ENCODE measurements around the gene FDX1.

GRCh38 chr11:108122152-108122701 is 860 bp downstream of the ACAT1 start:
- PRO-cap: no peak
- RAMPAGE, long total RNA, 3 experiments: no peak in any of the 3 experiments

DNA sequence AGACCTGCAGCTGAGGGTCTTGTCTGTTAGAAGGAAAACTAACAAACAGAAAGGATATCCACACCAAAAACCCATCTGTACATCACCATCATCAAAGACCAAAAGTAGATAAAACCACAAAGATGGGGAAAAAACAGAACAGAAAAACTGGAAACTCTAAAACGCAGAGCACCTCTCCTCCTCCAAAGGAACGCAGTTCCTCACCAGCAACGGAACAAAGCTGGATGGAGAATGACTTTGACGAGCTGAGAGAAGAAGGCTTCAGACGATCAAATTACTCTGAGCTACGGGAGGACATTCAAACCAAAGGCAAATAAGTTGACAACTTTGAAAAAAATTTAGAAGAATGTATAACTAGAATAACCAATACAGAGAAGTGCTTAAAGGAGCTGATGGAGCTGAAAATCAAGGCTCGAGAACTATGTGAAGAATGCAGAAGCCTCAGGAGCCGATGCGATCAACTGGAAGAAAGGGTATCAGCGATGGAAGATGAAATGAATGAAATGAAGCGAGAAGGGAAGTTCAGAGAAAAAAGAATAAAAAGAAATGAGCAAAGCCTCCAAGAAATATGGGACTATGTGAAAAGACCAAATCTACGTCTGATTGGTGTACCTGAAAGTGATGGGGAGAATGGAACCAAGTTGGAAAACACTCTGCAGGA is 109.5 kb downstream of the C11orf65 start:
- PRO-cap: no peak
- RAMPAGE, long total RNA, 3 experiments: no peak in any of the 3 experiments

- PRO-cap: bidirectional peak, plus-strand start at chr11:108497844, minus-strand start at chr11:108497639
- RAMPAGE, long total RNA, 3 experiments: no peak in any of the 3 experiments
Observed at GRCh38 chr11:108497295-108497956, 758 bp downstream of the POGLUT3 start.

DNA sequence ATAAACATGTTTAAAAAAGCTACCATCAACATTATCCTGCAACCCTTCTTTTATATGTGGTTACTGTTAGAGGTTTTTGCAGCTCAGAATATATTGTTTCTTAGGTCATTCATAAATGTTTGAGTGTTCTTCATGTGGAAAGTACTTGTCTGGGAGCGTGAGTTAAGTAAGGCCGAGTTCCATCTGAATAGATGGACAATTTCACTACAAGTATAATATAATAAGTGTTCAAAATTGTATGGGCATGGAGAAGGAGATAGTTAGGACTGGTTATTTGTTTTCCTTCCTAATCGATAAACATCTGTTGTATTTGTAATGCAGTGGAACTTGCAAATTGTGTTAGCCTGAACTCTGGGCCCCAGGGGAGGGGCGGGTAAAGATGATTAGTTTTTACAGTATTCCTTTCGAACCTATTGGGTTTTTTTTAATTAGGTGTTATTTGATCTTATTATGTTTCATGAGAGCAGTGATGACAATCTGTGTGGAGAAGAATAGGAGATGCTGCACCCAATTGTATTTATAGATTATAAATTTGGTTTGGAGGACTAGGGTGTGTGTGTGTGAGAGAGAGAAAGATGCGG is 145.2 kb downstream of the DDX10 start:
- PRO-cap: no peak
- RAMPAGE, long total RNA, 3 experiments: no peak in any of the 3 experiments

GRCh38 chr11:108836173-108836432 is 171.2 kb downstream of the DDX10 start:
- PRO-cap: no peak
- RAMPAGE, long total RNA, 3 experiments: no peak in any of the 3 experiments

- PRO-cap: no peak
- RAMPAGE, long total RNA, 3 experiments: no peak in any of the 3 experiments
Observed at GRCh38 chr11:108857434-108857777, 192.5 kb downstream of the DDX10 start.

GRCh38 chr11:110087773-110088628 is 5.2 kb upstream of the ZC3H12C start:
- PRO-cap: no peak
- RAMPAGE, long total RNA, 3 experiments: no peak in any of the 3 experiments

DNA sequence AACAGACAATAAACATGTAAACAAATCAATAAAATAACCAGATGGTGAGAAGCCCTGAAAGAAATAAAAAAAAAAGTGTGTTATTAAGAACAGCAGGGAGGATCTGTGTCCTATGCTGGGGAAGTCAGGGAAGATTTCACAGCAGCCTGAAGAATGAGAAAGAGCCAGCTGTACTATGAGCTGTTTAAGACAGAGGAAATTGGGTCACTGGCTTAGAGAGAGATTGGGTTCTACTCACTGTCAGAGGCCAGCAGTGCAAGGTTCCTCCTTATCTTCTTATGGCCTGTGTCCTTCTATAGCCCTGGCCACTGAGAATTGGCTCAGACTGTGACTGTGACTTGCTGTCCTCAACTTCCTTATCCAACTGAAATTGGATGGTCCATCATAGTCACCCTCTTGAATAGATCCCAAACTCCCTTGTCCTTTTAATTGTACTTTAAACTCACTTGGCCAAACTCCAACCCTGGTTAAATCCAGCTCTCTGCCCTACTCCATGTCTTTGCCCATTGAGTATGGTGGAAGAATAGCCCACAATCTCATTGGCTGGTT is 54.8 kb upstream of the FDX1 start:
- PRO-cap: no peak
- RAMPAGE, long total RNA, 3 experiments: no peak in any of the 3 experiments

DNA sequence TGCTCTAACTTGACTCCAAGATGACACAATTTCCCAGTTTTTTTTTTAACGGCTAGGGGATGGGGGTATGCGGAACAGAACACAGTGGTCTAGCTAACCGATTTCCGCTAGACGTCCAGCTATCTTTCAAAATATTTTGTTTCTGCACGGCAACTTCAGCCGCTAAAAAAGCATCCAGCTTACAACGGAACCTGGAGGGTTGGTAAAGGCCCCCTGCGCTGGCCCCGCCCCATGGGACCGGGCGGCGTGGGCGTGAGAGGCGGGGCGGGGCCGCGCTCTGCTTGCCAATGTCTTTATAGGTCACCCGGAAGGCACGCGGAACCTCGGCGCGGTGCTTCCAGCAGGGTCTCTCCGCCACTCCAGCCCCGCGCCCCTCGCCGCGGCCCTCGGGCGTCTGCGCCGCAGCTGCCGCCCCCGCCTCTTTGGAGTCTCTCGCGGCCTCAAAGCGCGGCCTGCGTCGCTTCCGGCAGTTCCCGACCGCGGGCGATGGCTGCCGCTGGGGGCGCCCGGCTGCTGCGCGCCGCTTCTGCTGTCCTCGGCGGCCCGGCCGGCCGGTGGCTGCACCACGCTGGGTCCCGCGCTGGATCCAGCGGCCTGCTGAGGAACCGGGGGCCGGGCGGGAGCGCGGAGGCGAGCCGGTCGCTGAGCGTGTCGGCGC is at the start of gene FDX1:
FDX1 (plus strand) TSS at position 314 of the 658 bp plus-strand sequence.
- PRO-cap: bidirectional peak, plus-strand start at position 326 of the sequence, minus-strand start at position 175 of the sequence; bidirectional peak, plus-strand start at position 532 of the sequence, minus-strand start at position 396 of the sequence
- RAMPAGE, long total RNA, 3 experiments: no peak in any of the 3 experiments

GRCh38 chr11:110462925-110463986 is 33.5 kb downstream of the FDX1 start:
- PRO-cap: no peak
- RAMPAGE, long total RNA, 3 experiments: no peak in any of the 3 experiments

- PRO-cap: no peak
- RAMPAGE, long total RNA, 3 experiments: no peak in any of the 3 experiments
Observed at GRCh38 chr11:111309982-111310562, 11.7 kb downstream of the POU2AF3 start.

DNA sequence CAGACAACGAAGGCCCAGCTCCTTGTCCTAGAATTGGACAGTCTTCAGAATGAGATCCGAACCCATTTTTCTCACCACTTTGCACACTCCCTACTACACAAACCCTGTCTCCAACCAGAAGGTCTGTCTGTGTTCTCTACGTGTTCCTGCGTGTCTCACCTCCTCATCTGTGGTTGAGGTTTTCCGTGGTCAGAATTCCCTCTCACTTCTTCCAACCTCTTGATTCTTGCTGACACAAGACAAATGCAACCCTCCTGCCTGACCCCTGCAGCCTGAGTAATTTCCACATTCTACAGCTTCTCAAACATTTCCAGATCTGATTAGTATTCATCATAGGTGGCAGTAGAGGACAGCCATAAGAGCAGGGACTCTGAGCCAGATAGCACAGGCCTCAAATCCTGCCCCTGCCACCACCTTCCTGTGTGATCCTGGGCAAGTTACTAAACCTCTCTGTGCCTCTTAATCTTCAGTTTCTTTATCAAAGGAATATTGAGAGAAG is 19.9 kb downstream of the POU2AF1 start:
- PRO-cap: no peak
- RAMPAGE, long total RNA, 3 experiments: no peak in any of the 3 experiments

DNA sequence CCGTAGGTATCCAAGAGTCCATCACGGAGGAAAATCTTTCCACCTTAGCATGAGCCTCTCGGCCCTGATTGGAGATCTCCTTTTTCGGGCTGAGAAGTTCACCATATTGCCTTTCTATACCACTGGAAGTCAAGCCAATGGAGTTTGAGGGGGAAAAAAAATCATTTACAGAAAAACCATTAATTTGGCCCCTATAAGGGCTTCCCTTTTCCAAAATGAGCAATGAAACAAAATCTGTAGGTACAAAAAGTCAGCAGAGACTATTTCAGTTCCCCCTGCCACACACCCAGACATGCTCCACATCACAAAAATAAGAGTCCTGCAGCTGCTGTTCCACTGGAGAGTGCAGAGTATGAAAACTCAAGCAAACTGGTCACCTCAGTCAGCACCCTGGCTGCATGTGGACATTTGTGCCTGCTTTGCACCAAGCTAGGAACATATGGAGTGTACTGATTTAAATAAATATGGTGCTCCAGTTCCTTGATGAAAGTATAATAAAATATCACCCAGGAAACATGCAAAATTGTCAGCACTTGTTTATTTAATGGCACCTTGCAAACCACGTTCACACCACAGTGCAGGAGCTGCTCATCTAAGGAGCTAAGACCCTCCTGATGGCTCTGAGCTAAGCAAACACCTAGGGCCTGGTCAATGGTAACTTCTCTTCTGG is 15.1 kb downstream of the POU2AF1 start:
- PRO-cap: no peak
- RAMPAGE, long total RNA, 3 experiments: no peak in any of the 3 experiments

DNA sequence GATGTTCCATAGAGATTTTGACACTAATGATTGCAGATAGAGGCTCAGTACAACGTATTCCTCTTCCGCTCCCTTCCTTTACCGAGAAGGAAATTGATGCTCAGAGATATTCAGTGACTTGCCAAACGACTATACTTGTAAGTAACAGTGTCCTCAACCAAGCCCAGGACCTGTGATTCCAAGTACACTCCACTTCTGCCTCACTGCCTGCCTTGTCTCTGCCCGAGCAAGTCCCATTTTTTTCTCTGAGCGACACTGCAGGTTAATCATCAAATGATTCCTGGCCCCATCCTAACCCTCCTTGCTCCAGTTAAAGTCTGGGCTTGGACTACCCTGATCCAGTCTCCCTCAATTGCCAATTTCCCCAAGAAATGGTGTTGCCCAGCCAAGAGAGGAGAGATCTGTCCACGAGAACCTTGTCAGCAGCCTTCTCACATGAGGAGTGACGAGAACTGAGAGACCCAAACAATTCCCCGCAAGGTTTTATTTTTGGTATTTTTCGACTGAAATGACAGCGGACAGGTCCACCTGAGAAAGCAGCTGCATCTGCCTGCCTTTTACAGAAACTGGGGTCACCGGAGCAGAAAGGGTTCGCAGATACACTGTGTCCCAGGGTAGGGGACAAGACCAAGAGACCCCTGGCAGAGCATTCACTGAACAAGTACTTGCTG is 11.6 kb downstream of the POU2AF1 start:
- PRO-cap: no peak
- RAMPAGE, long total RNA, 3 experiments: no peak in any of the 3 experiments

DNA sequence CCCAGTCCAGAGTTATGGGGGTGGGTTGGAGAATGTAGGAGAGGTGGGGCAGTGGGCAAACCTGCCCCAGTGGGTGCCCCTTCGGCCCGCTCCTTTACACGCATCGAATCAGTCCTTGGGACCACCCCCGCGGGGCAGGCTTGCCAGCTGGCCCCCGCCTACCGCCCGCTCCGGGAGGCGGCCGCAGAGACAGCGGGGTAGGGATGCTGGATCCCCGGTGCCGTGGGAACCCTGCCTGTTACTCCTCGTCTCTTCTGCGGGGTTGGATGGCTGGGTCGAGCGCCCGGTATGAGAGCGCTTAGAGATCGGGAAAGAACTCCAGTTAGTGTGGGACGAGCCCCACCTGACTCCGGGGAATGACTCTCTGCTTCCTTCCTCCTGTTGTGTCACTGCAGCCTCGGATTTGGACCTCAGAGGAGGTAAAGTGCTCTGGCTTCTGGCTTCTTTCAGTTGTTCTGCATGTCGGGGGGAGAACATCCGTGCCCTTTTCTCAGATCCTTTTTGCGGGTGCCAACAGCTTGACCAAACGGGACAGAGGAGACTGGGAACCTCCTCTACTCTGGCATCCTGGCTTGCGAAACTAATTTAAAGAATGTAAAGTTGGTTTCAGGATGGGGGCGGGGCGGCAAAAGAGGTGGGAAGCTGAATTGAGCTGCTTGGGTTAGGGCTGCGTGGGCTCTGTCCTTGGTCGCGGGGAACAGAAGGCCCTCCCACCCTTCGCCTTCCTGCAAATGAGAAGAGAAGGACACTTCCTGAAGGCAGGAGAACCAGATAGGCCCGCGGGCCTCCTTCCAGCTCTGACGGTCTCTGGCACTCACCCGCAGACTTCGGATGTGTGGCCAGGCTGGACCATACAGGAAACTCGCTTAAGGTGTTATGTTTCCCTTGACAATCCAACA is 896 bp downstream of the LAYN start:
- PRO-cap: bidirectional peak, plus-strand start at position 186 of the sequence, minus-strand start at position 96 of the sequence; bidirectional peak, plus-strand start at position 389 of the sequence, minus-strand start at position 358 of the sequence
- RAMPAGE, long total RNA, 3 experiments: start-site peak on the plus strand in 1 of 3 experiments, centred at position 205 of the sequence, 5 reads per replicate

DNA sequence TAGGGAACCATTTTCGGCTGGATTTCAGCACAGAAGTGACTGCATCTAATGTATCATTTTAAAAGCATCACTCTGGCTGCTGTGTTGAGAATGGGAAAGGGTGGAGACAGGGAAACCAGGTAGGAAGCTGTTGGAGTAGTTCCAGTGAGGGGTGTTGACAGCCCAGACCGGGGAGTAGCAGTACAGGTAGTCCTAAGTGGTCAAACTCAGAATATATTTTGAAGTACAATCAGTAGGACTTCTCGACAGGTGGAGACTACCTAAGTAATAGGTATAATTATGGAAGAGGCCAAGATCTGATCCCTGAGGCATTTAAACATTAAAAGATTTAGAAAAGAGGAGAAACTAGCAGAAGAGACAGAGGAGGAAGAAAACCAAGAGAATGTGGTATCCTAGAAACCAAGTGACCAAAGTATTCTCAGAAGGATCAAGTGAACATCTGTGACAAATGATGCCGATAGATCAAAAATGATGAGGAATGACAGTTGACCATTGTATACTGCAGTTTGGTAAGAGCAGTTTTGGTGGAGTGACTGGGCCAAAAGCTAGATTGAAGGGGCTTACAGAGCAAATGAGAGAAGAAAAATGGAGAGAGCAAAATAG is 23.0 kb downstream of the SIK2 start:
- PRO-cap: no peak
- RAMPAGE, long total RNA, 3 experiments: no peak in any of the 3 experiments

DNA sequence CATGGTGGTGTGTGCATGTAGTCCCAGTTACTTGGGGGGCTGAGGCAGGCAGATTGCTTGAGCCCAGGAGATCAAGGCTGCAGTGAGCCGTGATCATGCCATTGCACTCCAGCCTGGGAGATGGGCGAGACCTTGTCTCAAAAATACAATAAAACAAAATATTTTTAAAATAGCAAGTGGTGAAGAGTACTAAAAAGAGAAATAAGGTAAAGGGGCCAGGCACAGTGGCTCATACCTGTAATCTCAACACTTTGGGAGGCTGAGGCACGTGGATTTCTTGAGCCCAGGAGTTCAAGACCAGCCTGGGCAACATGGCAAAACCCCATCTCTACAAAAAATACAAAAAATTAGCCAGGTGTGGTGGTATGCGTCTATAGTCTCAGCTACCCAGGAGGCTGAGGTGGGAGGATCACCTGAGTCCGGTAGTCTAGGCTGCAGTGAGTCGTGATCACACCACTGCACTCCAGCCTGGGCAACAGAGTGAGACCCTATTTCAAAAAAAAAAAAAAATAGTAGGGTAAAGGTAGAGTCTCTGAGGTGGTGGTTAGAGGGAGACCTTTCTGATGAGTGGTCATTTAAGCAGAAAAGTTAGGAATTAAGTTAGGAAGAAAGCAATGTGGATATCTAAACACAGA is 60.6 kb downstream of the SIK2 start:
- PRO-cap: no peak
- RAMPAGE, long total RNA, 3 experiments: no peak in any of the 3 experiments

- PRO-cap: no peak
- RAMPAGE, long total RNA, 3 experiments: no peak in any of the 3 experiments
Observed at GRCh38 chr11:111718344-111719152, 47.6 kb downstream of the PPP2R1B start.

- PRO-cap: no peak
- RAMPAGE, long total RNA, 3 experiments: no peak in any of the 3 experiments
Observed at GRCh38 chr11:111726891-111727213, 39.3 kb downstream of the PPP2R1B start.

DNA sequence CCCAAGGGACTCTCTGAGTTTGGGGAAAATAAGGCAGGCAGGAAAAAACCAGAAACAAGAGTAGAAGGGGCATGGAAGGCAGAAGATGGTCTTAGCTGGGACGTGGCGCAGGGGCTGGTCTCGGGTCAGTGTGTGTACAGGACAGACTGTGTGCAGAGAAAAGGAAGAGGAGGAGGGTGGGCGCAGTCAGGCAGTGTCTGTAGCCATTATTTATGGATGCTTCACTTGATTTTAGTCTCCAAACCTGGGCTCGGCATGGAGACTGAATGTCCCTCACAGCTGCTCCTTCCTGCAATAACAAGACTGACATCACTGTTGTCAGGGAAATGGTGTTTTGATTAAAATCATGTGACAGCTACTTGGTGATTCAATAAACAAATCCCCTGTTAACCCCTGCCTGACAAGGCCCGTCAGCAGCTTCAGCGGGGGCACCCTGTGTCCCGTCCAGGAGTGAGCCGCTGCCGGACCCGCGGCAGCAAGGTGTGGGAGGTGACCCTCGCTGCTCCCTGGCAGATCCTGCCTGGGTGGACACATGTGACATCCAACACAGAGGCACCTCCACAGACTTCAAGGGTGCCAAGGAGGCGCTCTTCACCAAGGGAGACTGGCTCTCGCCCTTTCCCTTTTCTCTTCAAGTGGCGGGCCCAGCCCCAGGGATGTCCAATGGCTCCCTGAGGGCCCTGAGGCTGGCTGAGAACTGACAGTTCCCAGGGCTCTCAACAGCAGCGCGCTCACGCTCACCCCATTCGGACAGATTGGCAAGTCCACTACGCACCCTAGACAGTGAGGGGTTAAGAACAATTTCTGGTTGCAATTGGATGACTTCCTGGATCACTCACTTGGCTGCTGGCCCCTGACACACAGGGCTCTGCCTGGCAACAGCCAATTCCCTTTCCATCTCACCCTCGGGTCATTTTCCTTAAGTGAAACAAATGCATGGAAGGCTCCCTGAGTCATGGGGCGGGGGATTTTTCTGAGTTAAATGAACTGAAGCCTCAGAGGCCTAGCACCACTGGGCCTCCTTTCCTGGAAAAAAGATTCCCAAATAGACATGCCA is 30.8 kb downstream of the PPP2R1B start:
- PRO-cap: bidirectional peak, plus-strand start at position 438 of the sequence, minus-strand start at position 291 of the sequence; bidirectional peak, plus-strand start at position 981 of the sequence, minus-strand start at position 754 of the sequence
- RAMPAGE, long total RNA, 3 experiments: no peak in any of the 3 experiments

All from tibial nerve (tissue), 3 donors.